ENCODE data around the gene JAK1.

- PRO-cap = no peak
These were observed 138.8 kb downstream of the ROR1 start for GRCh38 chr1:63912591-63912973.

GRCh38 chr1:64083142-64083679, 120.2 kb upstream of the UBE2U start:
- PRO-cap = no peak

DNA sequence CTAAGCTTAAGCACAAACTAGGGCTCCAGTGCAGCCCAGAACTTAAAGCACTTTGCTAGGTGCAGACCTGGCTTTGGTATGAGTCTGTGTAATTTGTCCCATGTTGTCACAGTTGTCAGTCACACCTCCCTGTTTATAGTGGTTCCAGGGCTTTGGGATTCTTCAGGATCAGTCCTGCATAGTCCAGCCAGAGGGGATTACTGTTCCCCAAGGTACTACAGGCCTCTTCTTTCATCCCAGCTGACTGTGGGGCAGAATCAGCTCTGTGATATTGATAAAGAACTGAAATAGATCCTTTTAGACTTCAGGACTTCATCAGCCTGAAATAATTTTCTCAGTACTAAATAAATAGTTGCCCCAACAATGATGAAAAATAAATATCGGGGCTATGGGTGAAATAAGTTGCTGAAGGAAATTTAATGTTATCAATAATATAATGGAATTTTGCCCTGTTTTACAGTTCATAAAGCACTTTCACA, 104.9 kb upstream of the UBE2U start:
- PRO-cap = no peak

DNA sequence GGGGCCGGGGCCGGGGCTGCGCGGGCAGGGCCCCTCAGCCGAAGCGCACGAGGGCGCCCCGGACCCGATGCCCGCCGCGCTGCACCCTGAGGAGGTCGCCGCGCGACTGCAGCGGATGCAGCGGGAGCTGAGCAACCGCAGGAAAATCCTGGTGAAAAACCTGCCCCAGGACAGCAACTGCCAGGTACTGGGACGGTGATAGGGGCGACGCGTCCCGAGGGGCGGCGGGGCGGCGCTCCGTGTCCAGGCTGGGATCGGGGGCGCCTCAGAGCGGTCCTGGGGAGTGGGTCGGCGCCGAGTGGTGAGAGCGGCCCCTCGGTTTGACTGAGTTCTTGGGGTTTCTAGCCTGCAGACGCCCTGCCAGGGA, 346 bp downstream of the RAVER2 start:
- PRO-cap = bidirectional peak, plus-strand start at position 84 of the sequence, minus-strand start at position 110 of the sequence

DNA sequence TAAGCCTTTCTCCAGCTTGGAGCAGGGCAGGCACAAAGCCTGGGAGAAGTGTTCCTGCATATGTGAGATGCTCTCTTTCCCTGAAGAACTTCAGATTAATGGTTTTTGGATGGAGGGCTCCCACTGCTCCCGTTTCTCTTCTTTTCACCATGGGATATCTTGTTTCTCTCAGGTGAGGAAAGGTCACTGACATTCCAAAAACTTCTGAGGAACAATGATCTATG, 95.8 kb downstream of the JAK1 start:
- PRO-cap = no peak

GRCh38 chr1:64919150-64919715, 47.1 kb downstream of the JAK1 start:
- PRO-cap = no peak

DNA sequence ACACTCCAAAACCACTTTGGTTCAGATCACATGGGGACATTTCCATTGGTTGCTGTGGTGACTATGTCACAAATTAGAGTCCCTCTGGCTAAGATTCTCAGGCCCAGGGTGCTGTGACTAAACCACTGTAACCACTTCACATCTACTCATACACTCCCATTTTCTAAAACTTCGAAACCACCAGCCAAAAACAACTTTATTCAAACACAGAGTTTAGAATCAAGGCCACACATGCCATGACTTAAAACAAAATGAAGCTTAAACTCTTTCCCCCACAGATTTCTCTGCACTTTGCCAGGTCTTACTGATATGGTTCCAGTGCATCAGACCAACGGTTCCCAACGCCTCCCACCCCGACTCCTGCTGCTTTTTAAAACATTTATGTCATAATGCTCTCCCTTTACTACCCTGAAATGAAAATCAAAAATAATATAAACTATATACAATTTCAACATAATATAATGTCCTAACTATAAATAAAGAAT, 42.8 kb downstream of the JAK1 start:
- PRO-cap = no peak

- PRO-cap = bidirectional peak, plus-strand start at chr1:64966710, minus-strand start at chr1:64966501
These were observed at the start of gene JAK1 for GRCh38 chr1:64965870-64966798. Gene JAK1, minus strand, starts transcription at chr1:64966549.

DNA sequence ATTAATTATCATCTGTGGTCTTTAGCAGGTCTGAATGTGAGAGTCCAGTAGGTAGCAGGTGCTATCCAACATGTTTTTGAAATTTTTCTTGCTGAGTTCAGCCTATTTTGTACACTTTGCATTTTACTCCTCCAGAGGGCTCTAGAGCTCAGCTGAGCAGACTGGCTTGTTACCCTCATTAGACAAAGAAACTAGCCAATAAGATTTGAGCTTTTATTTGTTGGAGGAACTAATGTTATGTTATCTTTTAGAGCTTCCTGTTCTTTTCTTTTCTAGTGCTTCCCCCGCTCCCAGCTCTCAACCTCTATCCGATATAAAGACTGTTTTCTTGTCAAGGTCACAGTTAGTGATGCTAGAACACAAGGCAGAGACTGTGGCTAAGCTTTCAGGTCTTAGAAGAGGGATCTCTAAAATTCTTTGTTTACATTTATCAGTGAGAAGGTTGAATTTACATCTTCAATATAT, 67.6 kb downstream of the AK4 start:
- PRO-cap = no peak

DNA sequence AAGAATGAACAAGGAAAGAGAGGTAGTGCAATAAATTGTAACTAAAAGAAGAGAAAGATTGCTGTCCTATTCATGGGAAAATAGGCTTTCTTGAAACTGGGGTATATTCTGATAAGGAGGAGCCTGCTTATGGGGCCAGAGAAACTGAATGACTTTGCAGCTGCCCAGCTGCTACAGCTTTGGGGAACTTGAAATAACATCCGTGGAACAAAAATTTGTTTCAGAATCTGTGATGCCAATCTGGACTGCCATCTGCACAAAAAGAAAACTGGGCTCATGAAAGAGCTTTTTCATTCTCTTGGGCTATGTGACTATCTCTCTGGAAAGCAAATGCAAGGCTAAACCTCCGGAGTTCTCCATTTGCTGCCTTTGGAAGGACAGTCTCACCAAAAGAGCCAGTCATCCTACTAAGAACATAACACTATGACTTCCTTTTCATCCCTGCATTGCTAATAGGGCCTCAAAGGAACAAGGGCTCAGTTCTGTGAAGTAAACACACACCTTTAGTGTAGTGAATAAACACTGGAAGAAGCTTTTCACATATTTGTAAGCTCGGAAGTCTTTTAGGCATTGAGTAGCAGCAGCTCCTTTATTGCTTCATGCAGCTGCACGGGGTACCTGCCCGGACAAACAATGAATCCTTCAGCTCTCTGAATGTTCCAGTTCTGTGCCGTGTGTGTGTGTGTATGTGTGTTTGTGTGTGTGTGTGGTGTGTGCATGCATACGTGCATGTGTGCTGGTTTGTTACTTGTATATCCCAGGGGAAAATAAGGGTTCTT, 255.6 kb upstream of the SGIP1 start:
- PRO-cap = no peak

DNA sequence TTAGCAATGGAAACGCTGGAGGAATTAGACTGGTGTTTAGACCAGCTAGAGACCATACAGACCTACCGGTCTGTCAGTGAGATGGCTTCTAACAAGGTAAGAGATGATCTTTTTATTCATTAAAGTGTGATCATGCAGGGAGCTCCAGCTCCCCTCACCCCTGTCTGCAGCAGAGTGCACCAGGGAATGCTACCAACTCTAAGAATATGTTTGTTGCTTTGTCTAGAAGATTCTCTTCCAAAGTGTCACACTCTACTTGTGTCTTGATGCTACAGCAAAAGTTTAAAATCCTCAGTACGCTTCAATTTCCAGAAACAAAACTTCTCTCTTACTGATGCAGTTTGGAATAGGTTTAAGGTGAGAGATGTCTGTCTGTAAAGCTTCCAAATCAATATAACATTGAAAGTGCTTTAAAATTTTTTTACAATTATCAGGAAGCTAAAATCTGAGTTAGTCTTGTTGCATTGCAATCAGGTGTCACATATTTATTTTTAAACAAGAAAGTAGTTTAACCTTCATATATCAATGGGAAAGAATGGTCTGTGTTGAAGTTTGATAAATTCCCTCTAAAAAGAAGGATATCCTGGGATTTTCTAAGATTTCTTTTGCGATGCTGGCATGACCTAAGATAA, 201.3 kb upstream of the SGIP1 start:
- PRO-cap = unidirectional peak, minus-strand start at position 178 of the sequence

GRCh38 chr1:66342745-66343068, 191.2 kb upstream of the SGIP1 start:
- PRO-cap = no peak

DNA sequence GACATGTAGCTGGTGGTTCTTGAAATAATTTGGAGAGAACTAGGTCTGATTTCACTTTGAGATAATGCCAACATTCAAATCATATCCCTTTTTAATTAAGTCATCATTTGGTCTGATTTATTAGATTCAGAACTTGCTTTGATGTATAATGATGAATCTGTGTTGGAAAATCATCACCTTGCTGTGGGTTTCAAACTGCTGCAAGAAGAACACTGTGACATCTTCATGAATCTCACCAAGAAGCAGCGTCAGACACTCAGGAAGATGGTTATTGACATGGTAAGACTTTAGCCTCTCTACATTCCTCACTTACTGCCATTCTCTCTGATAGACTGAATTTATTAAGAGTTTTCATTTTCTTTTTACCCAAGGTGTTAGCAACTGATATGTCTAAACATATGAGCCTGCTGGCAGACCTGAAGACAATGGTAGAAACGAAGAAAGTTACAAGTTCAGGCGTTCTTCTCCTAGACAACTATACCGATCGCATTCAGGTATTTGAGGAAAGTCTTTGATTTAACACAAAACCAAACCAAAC, 166.3 kb upstream of the SGIP1 start:
- PRO-cap = no peak

DNA sequence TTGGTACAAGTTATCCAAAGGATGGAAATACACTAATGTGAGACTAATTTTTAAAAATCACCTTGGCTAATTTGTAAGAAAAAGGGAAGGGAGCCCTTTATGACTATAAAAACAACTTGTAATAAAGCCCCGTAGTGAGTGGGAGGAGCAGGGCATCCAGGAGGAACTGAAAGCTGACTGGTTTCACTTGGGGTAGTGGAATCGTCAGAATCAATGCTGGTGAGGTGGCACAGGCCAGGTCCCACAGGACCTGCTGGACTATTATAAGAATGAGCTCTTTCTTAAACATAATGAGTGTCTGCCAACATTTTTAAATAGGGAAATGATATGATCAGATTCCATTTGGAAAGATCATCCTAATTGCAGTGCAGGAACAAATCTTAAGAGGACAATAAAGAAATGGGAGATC, 153.6 kb upstream of the SGIP1 start:
- PRO-cap = no peak

- PRO-cap = unidirectional peak, minus-strand start at chr1:67054378
These were observed 425 bp upstream of the SLC35D1 start for GRCh38 chr1:67054270-67054876.

DNA sequence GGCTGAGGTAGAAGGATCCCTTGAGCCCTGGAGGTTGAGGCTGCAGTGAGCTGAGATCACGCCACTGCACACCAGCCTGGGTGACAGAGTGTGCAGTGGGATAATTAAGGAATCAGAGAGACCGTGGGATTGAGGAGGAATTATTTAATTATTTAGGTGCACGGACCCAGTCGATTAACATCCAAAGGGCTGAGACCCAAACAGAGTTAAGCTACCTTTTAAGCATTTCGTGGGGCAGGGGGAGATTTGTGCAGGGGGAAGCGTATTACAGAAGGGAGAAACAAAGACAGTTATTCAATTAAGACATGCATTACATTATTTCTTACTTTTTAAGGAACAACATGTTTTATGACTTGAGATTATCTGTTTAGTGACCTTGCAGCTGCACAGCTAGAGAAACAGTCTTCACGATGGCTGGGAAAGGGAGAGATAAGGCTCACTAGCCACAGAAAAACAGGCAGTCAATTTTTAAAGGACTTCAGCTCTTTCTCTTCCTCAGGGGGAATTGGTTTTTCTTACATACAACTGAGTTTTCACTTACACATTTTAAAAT, 7.0 kb upstream of the C1orf141 start:
- PRO-cap = no peak

GRCh38 chr1:67272584-67272783, 35.2 kb upstream of the IL12RB2 start:
- PRO-cap = no peak

GRCh38 chr1:67336863-67337247, 29.2 kb downstream of the IL12RB2 start:
- PRO-cap = no peak

DNA sequence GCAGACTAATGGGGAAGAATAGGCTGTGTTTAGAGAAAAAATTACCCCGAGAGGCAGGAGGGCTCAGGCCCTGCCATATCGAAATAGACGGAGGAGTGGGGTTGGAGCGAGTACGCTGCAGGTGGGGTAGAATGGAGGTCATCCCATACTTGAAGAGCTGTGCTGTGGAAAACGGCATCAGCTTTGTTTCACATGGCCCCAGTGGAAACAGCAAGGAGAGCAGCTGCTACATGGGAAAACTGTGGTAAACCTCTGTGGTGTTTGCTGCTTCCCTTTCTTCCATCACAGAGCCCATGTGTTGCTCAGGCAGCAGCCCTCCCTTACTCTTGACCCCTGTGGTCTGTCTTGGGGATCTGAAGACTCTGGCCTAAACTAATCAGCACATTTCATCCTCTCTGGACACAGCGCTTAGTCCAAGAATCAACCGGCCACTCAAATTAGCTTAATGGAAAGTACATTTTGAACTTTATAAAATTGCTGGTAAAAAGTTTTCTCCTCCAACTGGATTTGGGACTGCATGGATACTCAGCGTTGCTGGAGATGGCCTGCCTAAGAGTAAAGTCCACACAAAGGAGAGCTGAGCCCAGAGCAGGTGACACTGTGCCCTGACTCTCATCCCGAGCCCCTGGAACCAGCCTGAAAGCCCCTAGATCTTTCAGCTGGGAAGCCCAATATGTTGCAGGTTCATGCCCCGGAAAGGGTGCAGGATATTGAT, 127.2 kb upstream of the GADD45A start:
- PRO-cap = no peak

DNA sequence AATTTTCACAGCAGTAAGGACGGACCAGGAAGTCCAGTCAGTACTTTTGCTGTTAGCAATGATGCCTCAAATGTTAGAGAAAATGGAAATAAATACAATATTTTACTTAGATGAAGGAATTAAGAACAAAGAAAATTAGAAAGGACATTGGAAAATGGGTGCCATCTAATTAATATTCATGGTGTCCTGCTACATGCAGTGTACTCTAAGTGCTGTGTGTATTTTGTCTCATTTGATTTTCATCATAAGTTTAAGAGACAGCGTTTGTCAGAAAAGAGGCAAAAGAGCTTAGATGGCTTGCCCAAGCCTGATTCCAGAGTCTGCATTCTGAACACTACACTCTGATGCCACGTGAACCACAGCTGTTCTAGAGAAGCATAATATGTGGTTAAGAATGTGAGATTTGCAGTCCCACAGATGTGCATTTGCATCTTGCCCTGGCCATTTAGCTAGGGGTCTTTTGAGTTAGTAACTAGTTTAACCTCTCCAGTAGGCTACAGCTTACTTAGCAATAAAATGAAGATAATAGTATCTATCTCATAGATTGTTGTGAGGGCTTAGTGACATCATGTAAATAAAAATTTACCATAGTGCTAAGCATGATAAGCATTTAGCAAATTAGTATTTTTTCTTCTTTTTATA, 9.2 kb upstream of the GADD45A start:
- PRO-cap = no peak

All from A673 (cell line).